Transverse colon (tissue), 4 donors: Measurements from ENCODE around the genes CDC20B and MCIDAS.

DNA sequence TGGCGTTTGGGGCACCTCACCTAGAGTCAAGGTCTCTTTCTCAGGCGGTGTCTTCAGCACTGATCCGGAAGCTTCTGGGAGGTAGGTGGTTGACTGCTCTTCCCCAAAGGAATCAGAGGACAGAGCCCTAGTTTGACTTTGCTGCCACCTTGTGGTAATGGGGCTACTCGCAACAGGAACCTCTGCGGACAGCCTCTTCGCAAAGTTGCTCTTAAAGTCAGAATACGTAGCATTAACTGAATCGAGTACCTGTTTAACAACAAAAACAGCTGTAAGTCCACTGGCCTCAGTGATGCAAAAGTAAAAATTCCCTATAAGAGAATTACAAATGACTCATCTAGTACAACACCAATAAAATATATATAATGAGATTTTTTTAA lies 13.4 kb upstream of the GPX8 start:
- PRO-cap: no peak
- RAMPAGE, long total RNA, 4 experiments: no peak in any of the 4 experiments

- PRO-cap: no peak
- RAMPAGE, long total RNA, 4 experiments: no peak in any of the 4 experiments
These were observed at the start of gene CDC20B for GRCh38 chr5:55172935-55173684. TSS of gene CDC20B (minus strand) at chr5:55173177.

- PRO-cap: unidirectional peak, plus-strand start at chr5:55226741
- RAMPAGE, long total RNA, 4 experiments: no peak in any of the 4 experiments
These were observed at the start of gene MCIDAS for GRCh38 chr5:55226255-55227514. TSS of gene MCIDAS (minus strand) at chr5:55227315.

DNA sequence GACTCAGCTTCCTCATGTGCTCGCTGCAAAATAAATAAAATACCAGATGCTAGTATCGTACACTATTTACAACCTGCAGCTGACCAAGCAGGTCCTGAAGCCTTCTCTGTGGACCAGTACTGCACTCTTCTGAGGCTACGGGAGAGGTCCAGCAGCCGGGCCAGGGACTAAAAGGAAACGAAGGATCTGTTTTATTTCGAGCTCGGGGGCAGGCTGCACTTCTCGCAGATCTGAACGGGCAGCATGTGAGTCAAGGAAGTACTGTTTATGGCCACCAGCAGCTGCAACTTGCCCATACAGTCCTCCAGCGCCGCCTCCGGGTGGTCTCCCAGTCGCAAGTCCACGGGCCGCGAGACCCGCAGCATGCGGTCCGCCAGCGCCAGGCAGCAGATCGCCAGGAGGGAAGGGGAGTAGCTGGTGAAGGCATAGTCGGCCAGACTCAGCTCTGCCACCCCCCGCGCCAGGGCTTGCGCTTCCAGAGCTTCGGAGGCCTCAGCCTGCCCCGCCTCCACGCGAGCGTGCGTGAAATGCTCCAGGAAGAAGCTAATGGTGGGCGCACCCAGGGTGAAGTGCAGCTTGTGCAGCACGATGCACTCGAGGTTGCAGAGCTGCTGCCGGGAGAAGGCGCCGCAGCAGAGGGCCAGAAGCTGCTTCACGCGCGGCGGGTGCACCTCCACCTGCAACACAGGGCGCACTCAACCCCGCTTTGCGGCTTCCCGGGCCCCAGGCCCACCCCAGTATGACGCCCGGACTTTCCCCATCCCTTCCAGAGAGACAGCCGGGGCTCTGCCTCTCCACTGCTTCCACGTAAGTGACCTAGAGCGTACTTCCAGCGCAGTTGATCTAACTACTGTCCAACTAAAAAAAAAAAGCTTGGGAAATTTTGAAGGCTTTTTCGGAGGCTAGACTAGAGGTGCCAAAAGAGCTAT lies 2.0 kb downstream of the CCNO start:
- PRO-cap: unidirectional peak, plus-strand start at position 605 of the sequence; unidirectional peak, plus-strand start at position 769 of the sequence
- RAMPAGE, long total RNA, 4 experiments: no peak in any of the 4 experiments

DNA sequence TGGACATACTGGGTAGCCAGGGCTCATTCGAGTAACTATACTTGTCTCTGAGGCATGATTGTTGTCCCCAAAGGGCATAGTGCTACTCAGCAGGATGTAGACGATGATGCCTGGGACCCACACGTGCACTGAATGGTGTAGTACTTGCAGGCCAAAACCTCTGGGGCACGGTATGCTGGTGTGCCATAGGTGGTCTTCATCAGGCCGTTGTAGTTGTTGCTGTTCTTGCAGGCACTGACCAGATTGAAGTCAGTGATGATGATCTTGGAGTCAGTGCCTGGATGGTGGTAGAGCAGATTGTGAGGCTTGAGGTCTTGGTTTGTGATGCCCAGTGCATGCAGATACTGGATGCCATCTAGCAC lies 48.8 kb downstream of the MTREX start:
- PRO-cap: no peak
- RAMPAGE, long total RNA, 4 experiments: no peak in any of the 4 experiments

DNA sequence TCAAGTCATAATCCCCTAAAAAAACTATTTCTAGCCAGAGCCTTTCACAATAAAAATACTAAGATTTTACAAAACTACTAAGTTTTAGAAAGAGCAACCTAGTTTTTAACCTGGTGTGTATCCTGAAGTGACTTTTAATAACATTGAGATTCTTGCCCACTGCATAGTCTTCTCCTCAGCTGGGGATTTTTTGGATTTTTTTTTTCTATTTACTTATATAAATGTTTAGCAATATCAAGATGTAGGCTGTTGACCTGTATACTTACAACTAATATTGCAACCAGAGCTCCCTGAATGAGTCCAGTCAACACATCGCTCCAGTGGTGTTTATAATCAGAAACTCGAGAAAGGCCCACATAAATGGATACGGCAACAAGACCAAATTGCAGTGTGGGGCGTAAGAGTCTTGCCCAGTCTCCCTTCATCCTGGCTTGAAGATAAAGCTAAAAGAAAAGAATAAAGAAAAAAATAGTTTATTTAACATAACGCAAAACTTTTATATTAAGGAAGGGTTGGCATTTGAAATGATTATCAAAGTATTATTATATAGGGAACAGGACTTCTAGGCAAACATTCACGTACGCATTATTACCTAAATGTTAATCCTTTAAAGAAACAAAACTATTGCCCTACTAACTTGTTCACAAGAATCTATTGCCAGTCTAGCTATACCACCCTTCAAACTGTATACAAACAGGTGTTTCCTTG lies 109.0 kb downstream of the PLPP1 start:
- PRO-cap: no peak
- RAMPAGE, long total RNA, 4 experiments: no peak in any of the 4 experiments

GRCh38 chr5:55510223-55510471 lies 24.6 kb downstream of the PLPP1 start:
- PRO-cap: unidirectional peak, plus-strand start at chr5:55510403
- RAMPAGE, long total RNA, 4 experiments: no peak in any of the 4 experiments

DNA sequence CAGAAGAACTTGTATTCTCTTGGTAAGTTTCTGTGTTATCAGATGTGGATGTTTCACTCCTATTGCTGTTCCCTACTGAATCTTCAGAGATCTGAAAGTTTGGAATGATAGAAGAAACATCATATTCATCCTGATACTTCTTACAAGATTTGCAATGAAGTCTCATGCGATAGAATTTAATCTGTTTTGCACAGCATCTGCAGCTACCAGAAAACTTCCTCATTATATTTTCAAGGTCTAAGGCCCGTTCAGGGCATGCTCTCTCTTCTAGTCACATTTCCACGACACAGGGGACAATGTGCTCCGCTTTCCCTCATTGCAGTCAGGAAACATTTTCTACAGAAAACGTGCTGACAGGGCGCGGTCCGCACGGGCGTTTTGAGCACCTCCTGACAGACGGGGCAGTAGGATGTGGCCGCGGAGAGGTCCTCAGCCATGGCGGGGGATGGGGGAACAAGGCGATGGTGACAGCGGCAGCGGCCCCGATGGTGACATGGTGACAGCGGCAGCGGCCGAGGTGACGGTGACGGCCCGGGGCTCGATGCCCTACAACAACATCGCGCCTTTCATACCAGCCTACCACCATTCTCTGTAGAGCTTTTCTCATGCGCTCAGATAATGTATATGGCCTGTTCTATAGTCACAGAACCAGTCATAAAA lies 4.2 kb downstream of the PLPP1 start:
- PRO-cap: no peak
- RAMPAGE, long total RNA, 4 experiments: no peak in any of the 4 experiments

DNA sequence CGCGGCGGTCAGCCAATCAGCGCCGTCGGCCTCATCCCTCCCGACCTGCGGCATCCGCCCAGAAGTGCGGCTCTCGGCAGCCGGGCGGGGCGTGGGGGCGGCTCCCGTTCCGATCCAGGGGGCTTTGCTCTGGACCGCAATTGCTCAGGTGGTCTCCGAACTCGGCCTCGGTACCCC lies 247 bp upstream of the PLPP1 start:
- PRO-cap: bidirectional peak, plus-strand start at position 81 of the sequence, minus-strand start outside the sequence
- RAMPAGE, long total RNA, 4 experiments: no peak in any of the 4 experiments

DNA sequence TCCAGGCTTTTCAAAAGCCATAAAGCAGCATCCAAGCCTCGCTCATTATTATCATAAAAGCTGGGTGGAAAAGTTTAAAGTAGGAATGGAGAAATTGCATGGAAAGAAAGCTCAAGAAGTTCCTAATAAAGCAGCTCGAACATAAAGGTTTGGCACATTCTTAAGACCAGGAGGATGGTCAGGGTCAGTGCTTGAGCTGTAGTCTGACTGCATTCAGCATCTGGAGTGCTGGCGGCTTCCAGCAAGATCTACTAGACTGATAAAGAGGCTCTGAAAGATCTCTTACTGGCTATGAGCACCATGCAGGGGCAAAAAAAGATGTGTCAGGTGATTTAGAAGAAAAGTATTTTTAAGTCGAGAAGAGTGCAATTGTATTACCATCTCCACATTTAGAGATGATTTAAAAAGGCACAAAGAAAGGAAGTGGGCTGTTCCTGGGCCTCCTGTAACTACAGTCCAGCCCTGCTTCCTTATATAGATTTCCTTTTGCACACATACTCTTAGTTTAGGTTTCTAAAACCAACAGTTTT lies 65.7 kb upstream of the PLPP1 start:
- PRO-cap: no peak
- RAMPAGE, long total RNA, 4 experiments: no peak in any of the 4 experiments

GRCh38 chr5:55633425-55634279 lies 78.5 kb downstream of the SLC38A9 start:
- PRO-cap: no peak
- RAMPAGE, long total RNA, 4 experiments: start-site peak on the minus strand in 1 of 4 experiments, at chr5:55633760-55633939 at its widest, 8 reads per replicate

- PRO-cap: no peak
- RAMPAGE, long total RNA, 4 experiments: no peak in any of the 4 experiments
These were observed 50.2 kb downstream of the IL6ST start for GRCh38 chr5:55944457-55945144.

GRCh38 chr5:55995088-55995917 lies 540 bp upstream of the IL6ST start:
- PRO-cap: bidirectional peak, plus-strand start at chr5:55995199, minus-strand start at chr5:55994951; bidirectional peak, plus-strand start at chr5:55995417, minus-strand start at chr5:55995416
- RAMPAGE, long total RNA, 4 experiments: start-site peak on the plus strand in 1 of 4 experiments, at chr5:55995163-55995199 at its widest, 6 reads per replicate

DNA sequence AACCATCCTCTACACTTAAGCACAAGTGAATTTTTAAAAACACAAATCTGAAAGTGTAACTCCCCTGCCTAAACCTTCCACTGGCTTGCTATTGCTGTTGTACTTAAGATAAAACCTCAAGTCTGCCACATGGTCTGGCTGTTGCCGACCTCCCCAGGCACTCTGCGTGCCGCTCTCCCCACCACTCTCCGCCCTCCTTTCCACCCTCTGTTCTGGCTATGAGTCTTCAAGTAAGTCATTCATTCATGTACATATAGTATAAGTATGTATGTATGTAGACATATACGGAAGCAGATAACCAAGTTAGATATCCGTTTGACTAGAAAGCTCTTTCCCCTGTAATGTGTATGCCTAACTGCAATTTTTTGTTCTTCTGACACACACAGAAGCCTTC lies 94.7 kb upstream of the ANKRD55 start:
- PRO-cap: no peak
- RAMPAGE, long total RNA, 4 experiments: no peak in any of the 4 experiments

DNA sequence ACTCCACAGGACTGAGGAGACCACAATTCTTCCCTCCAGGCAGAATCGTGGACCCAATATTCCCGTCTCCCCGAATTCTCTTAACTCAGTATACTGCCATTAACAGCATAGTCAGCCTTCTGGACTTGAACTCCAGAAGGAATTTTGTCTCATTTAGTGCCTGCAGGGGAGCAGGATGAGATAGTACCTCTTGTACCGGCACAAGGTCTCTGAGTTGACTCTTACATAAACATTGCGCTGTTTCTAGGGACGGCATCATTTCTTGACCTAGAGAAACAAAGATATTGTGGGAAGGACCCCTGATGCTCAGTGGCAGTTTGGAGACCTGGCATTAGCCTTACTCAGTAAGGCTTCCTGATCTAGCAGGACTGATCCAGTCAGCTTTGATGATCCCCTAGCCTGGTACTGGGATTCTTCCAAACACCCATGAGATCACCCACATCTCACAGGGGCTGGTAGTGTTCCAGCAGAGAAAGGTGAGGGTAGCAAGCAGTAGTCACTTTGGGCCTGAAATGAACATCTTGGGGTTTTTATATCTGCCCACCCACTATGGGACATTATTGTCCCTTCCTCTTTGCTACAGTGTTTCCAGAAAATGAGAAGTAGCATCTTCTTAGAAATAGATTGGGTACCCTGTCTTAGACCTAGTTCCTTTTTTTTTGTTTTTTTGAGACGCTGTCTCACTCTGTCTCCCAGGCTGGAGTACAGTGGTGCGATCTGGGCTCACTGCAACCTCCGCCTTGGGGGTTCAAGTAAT lies 249.0 kb upstream of the ANKRD55 start:
- PRO-cap: unidirectional peak, minus-strand start at position 503 of the sequence; unidirectional peak, minus-strand start at position 597 of the sequence
- RAMPAGE, long total RNA, 4 experiments: no peak in any of the 4 experiments

GRCh38 chr5:56504887-56505210 lies 271.7 kb upstream of the ANKRD55 start:
- PRO-cap: no peak
- RAMPAGE, long total RNA, 4 experiments: start-site peak on the minus strand in 2 of 4 experiments, at chr5:56505090-56505116 at its widest, 31 to 32 reads per replicate

- PRO-cap: no peak
- RAMPAGE, long total RNA, 4 experiments: no peak in any of the 4 experiments
These were observed 202.7 kb upstream of the MAP3K1 start for GRCh38 chr5:56612735-56612993.

DNA sequence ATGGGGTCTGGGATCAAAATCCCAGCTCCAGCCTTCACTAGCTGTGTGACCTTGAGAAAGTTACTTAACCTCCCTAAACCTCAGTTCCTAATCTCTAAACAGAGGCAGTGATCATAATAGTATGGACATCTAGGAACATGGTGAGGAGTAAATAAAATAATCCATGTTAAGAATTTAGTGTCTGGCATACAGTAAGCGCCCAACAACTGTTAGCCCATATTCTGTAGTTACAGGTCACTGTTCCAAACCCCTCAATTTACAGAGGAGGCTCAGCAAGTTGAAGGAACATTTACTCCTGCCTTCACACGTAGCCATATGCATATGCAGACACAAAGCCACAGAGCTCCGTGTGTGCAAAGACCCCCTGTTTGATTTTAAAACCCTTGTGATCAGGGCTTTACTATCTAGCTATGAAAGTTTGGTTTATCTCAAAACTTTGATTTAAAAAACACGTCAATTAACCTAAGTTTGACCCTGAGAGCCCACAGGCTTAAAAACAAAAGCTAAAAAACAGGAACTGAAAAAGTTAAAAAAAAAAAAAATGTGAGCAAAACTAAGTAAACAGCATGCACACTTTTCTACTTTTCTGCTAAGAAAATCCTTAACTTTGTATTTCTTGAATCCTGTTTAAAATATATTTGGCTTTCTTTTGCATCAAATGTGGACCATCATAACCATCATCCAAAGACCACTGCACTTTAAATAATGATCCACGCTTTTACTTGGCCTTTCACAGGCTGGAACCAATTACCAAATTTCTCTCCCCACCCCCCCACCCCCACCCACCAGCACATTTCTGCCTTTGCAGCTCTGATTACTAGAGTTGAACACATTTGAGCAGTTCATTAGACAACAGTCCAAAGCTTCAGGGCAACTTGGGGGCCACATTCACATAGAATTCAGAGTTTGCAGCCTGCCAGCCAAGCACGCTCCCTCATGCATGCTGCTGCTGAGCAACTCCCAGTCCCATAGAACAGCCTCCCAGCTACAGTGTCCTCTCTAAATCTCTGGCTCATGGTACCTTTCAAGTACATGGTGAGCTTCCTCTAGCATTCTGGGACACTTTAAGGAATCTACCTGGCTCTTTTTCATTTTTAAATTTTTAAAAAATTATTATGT lies 128.9 kb upstream of the MAP3K1 start:
- PRO-cap: unidirectional peak, plus-strand start at position 902 of the sequence
- RAMPAGE, long total RNA, 4 experiments: no peak in any of the 4 experiments

DNA sequence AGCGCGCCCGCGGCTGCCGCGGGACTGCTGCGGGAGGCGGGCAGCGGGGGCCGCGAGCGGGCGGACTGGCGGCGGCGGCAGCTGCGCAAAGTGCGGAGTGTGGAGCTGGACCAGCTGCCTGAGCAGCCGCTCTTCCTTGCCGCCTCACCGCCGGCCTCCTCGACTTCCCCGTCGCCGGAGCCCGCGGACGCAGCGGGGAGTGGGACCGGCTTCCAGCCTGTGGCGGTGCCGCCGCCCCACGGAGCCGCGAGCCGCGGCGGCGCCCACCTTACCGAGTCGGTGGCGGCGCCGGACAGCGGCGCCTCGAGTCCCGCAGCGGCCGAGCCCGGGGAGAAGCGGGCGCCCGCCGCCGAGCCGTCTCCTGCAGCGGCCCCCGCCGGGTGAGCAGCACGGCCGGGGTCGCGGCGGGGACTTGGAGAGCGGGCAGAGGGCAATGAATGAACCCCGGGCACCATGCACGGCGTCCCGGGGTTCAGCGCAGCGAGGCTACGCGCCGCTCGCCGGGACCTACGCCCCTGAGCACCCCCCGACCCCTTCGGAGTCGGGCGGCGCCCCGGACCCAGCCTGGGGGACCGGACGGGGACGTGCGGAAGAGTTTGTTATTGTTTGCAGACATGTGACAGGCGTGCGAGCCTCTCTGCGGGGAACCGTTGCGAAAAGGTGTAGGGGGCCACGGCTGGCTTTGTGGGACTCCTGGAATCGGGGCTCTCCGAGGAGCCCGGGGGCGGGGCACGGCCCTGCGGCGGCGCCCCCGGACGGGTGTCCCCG lies 511 bp downstream of the MAP3K1 start:
- PRO-cap: bidirectional peak, plus-strand start at position 162 of the sequence, minus-strand start at position 92 of the sequence; bidirectional peak, plus-strand start at position 650 of the sequence, minus-strand start at position 297 of the sequence
- RAMPAGE, long total RNA, 4 experiments: start-site peak on the plus strand in 1 of 4 experiments, centred at position 662 of the sequence, 13 reads per replicate

- PRO-cap: no peak
- RAMPAGE, long total RNA, 4 experiments: no peak in any of the 4 experiments
These were observed 23.0 kb downstream of the MAP3K1 start for GRCh38 chr5:56838272-56838864.